Hair follicular keratinocyte (primary cell): ENCODE data around the genes TCP1 and PNLDC1.

- RAMPAGE, long total RNA, result no peak
Measured at GRCh38 chr6:158625465-158626639, 18.7 kb downstream of the DYNLT1 start.

DNA sequence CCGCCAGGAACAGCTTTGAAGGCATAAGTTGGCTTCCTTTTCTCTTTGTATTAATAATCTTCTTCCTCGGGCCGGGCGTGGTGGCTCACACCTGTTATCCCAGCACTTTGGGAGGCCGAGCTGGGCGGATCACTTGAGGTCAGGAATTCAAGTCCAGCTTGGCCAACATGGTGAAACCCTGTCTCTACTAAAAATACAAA lies 23.8 kb downstream of the SYTL3 start:
- RAMPAGE, long total RNA, result no peak

- RAMPAGE, long total RNA, result no peak
Measured at GRCh38 chr6:158734806-158735123, 84.4 kb downstream of the EZR start.

- RAMPAGE, long total RNA, result no peak
Measured at GRCh38 chr6:158784430-158785717, 34.3 kb downstream of the EZR start.

- RAMPAGE, long total RNA, result no peak
Measured at GRCh38 chr6:158868972-158869562, 49.9 kb upstream of the EZR start.

- RAMPAGE, long total RNA, result no peak
Measured at GRCh38 chr6:158960010-158960856, 39.8 kb downstream of the RSPH3 start.

- RAMPAGE, long total RNA, result no peak
Measured at GRCh38 chr6:159042047-159043076, 2.4 kb downstream of the TAGAP start.

GRCh38 chr6:159064327-159064940 lies 19.6 kb upstream of the TAGAP start:
- RAMPAGE, long total RNA, result no peak

DNA sequence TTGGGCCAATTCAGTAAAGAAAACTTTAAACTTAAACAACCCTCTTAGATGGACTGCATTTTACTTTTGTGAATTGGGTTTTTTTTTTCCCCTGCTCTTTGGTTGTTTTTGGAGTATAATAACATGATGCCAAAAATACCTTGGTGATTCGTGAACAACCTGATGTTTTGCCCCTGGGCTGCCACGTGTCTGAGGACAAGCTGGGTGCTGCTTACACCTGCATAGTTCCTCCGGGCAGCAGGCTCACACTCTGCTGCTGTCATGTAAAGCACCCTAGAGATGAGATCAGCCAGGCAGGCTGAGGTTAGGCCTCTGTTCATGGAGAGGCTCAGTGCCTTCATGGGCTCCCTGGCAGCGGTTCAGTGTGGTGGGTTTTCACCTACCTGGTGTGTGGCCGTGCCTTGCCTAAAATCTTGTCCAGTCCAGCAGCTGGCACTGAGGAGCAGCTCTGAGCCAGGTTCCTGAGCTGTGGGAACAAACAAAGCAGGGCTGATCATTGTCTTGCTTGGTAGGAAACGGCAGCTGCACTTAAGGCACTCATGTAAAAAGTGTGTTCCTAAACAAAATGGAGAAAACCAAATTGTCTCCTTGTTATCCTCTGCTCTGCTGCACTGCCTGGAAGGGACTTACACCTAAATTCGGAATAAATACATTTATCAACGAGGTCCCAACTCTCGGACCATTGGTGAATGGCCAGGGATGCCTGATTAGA lies 60.2 kb upstream of the TAGAP start:
- RAMPAGE, long total RNA, result no peak

DNA sequence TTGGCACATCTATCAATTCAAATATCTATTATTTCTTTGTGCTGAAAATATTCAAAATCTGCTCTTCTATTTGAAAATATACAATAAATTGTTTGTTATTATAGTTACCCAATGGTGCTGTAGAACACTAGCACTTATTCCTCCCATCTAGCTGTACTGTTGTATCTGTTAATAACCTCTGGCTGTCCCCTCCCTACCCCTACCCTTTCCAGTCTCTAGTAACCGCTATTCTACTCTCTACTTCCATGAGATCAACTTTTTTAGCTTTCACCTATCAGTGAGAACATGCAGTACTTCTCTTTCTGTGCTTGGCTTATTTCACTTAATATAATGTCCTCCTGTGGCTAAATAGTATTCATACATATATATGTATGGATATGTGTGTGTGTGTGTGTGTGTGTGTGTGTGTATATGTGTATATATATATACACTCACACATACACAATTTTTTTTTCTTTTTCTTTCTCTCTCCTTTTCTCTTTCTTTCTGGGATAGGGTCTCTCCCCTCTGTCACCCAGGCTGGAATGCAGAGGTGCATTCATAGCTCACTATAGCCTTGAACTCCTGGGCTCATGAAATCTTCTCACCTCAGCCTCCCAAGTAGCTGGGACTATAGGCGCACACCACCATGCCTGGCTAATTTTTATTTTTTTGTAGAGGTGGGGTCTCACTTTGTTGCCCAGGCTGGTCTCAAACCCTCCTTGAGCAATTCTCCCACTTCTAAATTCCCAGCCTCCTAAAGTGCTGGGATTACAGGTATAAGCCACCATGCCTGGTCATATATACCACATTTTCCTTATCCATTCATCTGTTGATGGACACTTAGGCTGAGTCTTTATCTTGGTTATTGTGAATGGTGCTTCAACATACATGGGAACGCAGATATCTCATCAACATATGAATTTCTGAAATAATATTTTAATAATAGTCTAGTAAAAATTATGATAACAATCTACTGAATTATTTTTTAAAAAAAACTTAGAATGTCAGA lies 9.5 kb upstream of the WTAP start:
- RAMPAGE, long total RNA, result no peak

GRCh38 chr6:159780834-159781480 lies 8.4 kb downstream of the TCP1 start:
- RAMPAGE, long total RNA, result no peak

- RAMPAGE, long total RNA, result start-site peak on the minus strand at chr6:159789584-159789650, 321 and 195 reads in 2 replicates; start-site peak on the plus strand at chr6:159789947-159789966, 46 and 68 reads in 2 replicates
Measured at GRCh38 chr6:159789336-159790039, at the start of gene TCP1. Gene TCP1 (minus strand): TSS chr6:159789602.

GRCh38 chr6:159800095-159800432 lies at the start of gene PNLDC1:
Gene PNLDC1 (plus strand): TSS chr6:159800276.
- RAMPAGE, long total RNA, result no peak

DNA sequence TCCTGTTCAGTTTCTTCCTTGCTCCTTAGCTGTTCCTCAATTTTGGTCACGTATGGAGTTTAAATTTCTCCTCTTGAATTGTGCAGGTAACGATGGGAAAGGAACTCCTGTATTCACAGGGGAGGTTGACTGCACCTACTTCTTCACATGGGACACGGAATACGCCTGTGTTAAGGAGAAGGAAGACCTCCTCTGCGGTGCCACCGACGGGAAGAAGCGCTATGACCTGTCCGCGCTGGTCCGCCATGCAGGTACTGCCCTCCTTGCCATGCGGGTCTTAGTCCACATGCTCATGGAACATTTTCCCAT lies 71.5 kb downstream of the IGF2R start:
- RAMPAGE, long total RNA, result no peak

GRCh38 chr6:160067434-160068063 lies 54.1 kb upstream of the SLC22A1 start:
- RAMPAGE, long total RNA, result no peak

GRCh38 chr6:160101694-160102014 lies 20.0 kb upstream of the SLC22A1 start:
- RAMPAGE, long total RNA, result no peak

GRCh38 chr6:160110045-160110874 lies 11.4 kb upstream of the SLC22A1 start:
- RAMPAGE, long total RNA, result no peak

DNA sequence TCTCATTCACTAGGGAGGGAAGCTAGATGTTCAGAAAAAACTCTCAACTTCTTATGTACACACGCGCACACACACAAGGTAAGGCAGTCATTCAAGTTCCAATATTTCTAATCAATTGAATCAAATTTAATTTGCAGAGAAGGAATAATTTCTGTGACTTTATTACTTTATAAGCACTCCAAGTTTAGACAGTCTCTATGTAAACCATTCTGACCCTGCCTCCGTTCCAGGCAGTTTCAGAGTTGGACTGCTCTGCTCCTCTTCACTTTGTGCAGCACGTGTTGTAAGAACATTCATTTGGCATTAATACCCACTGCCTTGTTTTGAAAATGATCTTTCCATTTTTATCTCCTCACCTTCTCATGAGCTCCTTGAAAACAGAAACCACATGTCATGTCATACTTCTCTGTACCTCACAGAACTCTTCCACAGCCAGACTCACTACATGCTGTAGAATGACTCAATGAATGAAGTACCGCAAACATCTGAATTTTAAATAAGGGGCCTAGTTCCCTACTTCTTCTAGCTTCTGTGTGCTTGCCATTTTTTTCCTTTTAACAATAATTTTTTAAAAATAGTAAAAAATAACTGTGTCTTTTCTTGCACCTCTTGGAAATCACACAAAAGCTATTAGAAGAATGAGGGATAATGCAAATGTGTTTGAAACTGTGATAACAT lies 25.6 kb downstream of the SLC22A1 start:
- RAMPAGE, long total RNA, result no peak

DNA sequence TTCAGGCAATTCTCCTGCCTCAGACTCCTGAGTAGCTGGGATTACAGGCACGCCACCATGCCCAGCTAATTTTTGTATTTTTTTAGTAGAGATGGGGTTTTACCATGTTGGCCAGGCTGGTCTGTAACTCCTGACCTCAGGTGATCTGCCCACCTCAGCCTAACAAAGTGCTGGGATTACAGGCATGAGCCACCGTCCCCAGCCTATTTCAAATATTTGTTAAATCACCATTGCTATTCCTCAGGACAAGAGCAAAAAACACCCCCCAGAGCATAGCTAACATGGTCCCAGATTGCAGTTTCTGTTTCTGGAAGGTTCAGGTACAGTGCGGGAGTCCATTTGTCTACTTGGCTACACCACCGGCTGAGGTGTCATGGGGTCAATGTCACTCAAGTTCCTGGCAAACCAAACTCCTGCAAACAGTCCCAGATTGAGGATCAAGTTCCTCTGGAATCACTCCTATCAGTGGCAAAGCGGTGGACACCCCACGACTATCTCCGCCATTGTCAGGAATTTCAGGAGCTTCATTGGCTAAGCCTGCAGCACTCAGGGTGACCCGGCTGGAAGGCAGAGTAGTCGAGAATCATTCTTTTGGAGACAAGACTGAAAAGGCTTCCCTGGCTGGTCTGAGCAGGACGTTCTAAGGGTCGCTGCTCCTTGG lies 41.7 kb downstream of the SLC22A1 start:
- RAMPAGE, long total RNA, result no peak

DNA sequence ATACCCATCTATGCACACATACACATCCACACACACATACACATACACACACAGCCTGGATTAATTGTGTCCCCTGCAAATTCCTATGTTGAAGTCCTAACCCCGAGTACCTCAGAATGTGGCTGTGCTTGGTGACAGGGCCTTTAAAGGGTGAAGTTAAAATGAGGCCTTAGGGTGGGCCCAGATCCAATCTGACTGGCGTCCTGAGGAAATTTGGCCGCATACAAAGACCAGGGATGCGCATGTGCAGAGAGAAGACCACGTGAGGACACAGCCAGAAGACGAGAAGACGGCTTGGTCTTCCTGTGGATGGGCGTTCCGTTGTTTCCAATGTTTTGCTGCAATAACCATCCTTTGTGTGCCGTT lies 40.9 kb upstream of the SLC22A2 start:
- RAMPAGE, long total RNA, result no peak